ENCODE results near the genes NANOS2, CCDC8 and SAE1.

- PRO-cap = no peak
- RAMPAGE, long total RNA = no peak
Measured at GRCh38 chr19:45816453-45817616, 1.7 kb upstream of the RSPH6A start.

GRCh38 chr19:45914639-45915168 is at the start of gene NANOS2:
Gene NANOS2, minus strand, starts transcription at chr19:45914778.
- PRO-cap = no peak
- RAMPAGE, long total RNA = no peak

DNA sequence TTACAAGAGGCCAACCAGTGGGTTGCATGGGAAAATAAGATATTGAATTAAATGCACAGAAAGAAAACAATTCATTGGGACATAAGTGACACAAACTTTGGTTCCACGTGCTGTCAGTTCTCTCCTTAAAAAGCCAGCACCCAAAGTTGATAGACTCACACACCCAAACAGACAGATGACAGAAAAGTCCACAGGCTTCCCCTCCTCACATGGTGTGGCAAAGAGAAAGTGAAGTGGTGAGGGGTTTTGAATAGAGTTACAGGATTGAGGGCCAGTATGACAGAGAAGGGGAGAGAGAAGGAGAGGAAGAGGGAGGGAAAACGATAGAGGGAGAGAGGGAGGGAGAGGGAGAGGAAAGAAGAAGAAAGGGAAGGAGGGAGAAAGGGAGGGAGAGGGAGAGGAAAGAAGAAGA is 7.9 kb upstream of the IGFL3 start:
- PRO-cap = no peak
- RAMPAGE, long total RNA = no peak

DNA sequence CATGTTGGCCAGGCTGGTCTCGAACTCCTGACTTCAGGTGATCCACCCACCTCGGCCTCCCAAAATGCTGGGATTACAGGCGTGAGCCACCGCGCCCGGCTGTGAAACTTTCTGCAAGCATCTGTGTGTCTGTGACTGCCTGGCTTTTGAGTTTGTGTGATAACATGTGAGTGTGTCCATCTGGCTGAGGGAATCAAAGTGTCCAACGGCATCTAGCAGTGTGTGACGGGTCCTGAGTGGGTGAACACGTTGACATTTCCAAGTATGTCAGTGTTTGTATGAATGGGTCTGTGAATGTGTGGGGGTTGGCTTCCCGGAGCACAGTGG is 5.7 kb downstream of the CCDC8 start:
- PRO-cap = no peak
- RAMPAGE, long total RNA = no peak

GRCh38 chr19:46412976-46413912 is at the start of gene CCDC8:
Gene CCDC8, minus strand, starts transcription at chr19:46413564.
- PRO-cap = no peak
- RAMPAGE, long total RNA = no peak

- PRO-cap = no peak
- RAMPAGE, long total RNA = no peak
Measured at GRCh38 chr19:46529974-46530686, 34.5 kb upstream of the PNMA8B start.

DNA sequence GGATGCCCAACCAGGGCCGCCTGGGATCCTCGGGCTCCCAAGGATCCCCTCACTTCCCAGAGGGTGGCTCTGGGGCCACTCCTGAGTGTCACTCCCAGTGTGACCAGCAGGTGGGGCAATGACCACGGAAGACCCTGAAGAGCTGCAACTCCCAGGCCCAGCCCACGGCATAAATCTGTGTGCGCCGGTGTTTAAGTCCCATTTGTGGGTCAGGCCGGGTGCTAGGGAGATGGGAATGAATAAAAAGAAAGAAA is 10.8 kb downstream of the PTGIR start:
- PRO-cap = unidirectional peak, plus-strand start at position 202 of the sequence
- RAMPAGE, long total RNA = no peak

DNA sequence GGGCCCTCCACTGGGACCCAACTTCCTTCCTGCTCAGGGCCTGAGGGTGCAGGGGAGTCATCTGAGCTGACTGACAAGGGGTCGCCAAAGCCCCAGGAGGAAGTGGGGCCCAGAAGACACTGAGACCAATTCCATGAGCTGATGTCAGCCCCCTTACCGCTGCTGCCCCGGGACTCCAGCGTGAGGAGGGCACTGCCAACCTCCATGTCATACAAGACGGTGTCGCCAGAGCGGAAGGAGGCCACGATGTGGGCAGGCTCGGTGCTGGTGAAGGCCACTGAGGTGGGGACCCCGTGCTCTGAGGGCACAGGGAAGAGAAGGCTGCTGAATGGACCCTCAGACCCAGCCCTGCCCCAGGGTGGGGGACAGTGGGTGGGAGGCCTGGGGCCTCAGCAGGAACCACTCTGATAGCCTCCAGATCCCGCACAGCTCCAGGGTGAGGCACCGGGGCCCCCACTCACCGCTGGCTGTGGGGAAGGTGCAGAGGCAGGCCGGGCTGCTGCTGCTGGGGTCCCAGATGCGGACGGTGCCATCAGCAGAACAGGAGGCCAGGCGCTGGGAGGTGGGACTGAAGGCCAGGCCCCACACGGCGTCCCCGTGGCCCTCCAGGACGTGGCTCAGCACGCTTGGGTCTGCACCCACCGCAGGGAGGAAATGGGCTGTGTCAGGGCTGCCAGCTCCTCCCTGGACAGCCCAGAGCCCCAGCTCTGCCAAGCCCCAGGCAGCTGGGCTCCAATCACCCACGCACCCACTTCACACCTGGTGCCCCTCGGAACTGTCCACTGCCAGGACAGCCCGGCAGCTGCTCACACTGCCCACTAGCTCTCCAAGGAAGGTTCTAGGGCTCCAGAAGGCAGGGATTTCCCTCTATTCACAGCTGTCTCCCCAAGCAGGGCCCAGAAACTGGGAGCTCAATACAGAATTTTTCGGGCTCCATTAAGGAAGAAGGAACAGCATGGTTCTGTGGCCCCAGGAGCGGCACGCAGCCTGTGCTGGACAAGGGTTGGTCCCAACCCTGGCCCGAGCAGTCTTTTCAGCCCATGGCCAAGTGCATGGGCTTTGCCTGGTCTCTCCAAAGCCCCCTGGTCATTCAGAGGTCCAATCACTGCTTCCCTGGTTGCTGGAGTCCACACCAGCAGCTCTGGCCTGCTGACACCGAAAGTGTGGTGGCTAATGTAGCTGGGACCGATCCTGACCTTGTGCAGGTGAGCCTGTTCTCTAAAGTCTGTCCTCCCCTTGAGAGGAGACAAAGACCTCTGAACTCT is 6.2 kb upstream of the PRKD2 start:
- PRO-cap = no peak
- RAMPAGE, long total RNA = no peak

- PRO-cap = no peak
- RAMPAGE, long total RNA = no peak
Measured at GRCh38 chr19:46738712-46739062, 7.2 kb upstream of the FKRP start.

DNA sequence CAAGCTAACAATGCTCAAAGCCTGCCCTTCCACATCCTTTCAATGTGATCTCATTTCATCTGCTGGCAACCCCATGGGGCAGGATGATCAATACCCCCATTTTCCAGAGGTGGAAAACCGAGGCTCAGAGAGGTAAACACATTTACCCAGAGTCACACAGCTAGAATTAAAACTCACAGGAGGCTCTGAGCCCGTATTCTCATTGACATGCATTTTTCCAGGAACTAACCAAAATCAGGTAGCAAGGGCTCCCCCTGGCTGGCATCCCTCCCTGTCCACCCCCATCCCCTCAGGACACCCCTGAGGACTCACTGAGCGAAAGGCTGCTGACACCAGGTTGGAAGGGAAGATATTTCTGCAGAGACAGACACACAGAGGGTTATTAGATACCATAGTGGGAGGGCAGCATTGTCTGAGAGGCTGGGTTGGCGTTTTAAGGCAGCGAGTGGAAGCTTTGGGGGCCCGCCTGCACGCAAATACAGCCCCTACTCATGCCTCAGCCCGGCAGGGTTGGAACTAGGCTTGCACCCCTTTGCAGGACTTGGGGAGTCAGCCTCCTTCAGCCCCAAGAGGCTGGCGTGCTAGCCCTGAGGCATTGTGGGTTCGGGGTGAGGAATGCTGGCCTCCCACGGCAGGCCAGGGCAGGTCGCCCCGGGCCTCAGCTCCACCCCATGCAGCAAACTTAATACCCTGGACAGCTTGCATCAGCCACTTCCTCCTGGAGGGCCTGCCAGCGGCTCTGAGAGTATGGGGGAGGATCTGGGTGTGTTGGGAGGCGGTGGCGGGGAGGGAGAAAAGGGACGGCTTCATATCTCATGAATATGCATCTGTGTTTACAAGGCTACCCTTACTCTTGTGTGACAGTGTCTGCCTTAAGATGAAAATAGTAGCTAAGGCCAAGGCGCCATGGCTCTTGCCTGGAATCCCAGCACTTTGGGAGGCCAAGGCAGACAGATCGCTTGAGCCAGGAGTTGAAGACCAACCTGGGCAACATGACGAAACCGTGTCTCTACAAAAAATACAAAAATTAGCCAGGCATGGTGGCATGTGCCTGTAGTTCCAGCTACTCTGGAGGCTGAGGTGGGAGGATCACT is 3.8 kb downstream of the SLC1A5 start:
- PRO-cap = unidirectional peak, plus-strand start at position 264 of the sequence; unidirectional peak, plus-strand start at position 292 of the sequence; bidirectional peak, plus-strand start at position 748 of the sequence, minus-strand start at position 660 of the sequence
- RAMPAGE, long total RNA = no peak

- PRO-cap = bidirectional peak, plus-strand start at chr19:46786308, minus-strand start at chr19:46786282; bidirectional peak, plus-strand start at chr19:46786689, minus-strand start at chr19:46786533; bidirectional peak, plus-strand start at chr19:46786856, minus-strand start at chr19:46786760
- RAMPAGE, long total RNA = no peak
Measured at GRCh38 chr19:46785878-46787075, 2.1 kb downstream of the SLC1A5 start.

DNA sequence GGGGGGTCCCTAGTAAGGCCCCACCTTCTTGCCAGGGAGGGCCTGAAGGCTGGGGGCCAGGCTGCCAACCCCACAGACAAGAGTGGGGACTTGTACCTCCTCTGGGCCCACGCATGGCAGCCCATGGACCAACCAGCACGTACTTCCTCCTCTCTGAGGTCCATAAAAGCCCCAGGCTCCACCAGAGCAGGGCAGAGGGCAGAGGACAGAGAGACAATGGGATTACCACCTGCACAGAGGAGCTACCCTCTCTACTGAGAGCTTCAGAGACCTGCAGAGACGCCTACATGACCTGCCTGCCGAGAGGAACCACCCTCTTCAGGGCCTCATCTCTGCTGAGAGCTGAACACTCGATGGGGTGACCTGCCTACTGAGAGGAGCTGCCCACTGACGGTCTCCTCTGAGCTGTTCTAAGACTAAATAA is 28.6 kb downstream of the AP2S1 start:
- PRO-cap = no peak
- RAMPAGE, long total RNA = no peak

DNA sequence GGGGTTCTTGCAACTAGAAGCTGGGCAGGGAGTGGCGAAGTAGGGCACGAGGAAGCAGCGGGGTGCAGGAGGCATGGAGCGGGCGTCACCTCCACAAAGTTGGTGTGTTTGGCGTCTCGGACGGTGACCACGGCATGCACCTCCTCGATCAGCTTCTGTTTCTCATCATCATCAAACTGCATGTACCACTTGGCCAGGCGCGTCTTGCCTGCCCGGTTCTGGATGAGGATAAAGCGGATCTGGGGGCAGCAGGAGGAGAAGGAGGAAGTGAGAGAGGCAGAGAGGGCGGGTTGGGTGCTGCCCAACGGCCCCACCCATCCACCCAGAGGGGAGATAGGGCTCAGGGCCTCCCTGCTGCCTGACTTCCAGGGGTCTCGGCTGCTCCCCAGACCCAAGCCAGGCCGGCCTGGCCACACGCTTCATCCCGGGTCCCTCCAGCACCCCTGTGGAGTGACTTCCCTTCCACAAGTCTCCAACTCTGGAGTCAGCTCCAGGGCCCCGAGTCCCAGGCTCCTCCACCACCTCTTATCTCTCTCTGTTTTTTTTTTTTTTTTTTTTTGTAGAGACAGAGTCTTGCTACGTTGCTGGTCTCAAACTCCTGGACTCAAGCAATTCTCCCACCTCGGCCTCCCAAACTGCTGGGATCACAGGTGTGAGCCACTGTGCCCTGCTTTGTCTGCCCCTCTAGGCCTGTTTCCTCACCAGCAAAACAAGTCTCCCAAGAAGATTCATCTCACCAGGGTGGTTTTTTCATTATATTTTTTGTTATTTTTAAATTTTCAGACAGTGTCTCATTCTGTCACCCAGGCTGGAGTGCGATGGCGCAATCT is 4.5 kb downstream of the AP2S1 start:
- PRO-cap = unidirectional peak, minus-strand start at position 241 of the sequence
- RAMPAGE, long total RNA = no peak

GRCh38 chr19:46859971-46860241 is 891 bp upstream of the ARHGAP35 start:
- PRO-cap = bidirectional peak, plus-strand start at chr19:46860295, minus-strand start at chr19:46860133
- RAMPAGE, long total RNA = no peak

GRCh38 chr19:46863707-46864869 is 3.3 kb downstream of the ARHGAP35 start:
- PRO-cap = no peak
- RAMPAGE, long total RNA = no peak

DNA sequence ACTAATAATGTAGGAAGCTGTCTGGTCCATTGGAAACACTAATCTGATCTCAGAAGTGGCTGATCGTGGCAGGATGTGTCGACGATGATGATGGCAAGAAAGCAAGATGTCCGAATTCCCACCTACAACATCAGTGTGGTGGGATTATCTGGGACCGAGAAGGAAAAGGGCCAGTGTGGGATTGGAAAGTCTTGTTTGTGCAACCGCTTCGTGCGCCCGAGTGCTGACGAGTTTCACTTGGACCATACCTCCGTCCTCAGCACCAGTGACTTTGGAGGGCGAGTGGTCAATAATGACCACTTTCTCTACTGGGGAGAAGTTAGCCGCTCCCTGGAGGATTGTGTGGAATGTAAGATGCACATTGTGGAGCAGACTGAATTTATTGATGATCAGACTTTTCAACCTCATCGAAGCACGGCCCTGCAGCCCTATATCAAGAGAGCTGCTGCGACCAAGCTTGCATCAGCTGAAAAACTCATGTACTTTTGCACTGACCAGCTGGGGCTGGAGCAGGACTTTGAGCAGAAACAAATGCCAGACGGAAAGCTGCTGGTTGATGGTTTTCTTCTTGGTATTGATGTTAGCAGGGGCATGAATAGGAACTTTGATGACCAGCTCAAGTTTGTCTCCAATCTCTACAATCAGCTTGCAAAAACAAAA is 57.9 kb downstream of the ARHGAP35 start:
- PRO-cap = no peak
- RAMPAGE, long total RNA = no peak

DNA sequence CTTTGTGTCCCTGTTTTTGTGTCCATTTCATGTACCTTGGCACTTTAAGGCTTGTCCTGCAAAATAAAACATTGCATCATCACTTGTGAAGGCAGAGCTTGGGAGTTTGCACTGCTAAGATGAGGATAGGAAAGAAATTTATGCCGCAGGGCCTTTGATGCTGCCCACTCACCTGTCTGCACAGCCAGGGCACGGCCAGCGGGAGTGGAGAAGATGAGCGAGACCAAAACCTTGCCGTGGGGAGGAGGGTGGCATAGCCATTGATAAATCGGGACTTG is 76.0 kb upstream of the NPAS1 start:
- PRO-cap = no peak
- RAMPAGE, long total RNA = no peak

DNA sequence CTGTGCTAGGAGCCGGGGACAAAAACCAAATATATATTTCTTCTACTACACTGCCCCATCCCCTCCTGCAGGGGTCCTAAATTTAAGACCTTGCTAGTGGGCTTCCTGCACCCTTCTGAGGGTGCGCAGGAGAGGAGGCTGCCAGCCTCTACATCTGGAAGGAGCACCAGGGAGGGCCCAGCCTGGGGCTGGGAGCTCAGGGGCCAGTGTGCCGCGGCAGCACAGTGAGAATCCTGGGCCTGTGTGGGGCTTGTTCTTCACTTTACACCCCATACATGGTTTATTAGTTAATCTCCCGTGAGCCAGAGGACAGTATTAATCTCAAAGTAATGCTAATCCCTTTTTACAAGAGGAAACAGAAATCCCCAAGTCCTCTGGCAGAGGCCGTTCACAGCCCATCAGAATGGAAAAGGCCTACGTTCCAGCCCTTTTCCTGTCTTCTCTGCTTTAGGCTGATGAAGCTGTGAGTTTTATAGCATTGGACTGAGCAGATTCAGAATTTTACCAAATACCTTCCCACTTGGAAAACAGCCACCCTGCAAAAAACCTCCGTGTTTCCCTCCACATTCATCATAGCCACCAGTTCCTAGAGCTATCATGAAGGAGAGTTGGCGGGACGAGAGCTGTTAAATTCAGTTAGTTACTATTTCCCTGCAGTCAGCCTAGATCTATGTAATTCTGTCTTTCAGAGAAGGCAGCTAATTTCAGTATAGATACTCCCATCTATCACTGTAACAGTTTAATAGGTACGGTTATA is 44.2 kb upstream of the NPAS1 start:
- PRO-cap = no peak
- RAMPAGE, long total RNA = no peak

DNA sequence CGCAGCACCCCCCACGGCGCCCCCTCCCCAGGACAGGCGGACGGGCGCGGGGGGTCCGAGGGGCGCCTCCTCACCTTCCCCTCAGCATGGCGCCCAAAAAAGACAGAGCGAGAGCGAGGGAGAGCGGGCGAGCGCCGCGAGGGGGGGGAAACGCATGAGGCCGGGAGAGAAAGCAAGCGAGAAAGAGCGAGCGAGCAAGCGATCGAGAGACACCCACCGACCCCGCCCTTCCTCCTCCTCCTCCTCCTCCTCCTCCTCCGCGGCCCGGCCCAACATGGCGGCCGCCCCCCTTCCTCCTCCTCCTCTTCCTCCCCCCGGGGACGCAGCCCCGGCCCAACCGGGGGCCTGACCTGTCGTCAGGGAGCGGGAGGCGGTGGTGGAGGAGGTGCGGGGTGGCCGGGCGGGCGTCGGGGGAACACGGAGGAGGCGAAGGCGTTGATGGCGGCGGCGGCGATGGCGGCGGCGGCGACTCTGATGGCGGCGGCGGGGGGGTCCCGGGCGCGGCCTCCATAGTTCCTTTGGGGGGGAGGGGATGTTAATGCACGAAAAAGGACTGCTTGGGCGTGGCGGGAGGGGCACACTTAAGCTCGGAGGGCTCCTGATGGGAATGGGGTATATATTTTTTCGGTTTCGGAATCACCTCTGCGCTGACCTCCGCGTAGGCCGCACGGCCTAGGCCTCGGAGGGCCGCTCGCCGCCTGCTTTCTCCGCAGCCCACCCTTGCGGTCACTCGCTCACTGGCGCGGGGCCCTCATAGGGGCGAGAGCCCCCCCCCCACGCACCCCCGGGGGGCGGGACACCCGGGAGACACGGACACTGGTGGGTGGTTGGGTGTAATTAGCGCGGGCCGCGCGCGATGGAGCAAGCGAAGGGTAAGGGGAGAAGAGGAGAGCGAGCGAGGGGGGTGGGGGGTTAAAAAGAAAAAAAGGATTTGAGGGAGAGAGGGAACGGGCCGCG is 1.2 kb downstream of the ZC3H4 start:
- PRO-cap = bidirectional peak, plus-strand start at position 435 of the sequence, minus-strand start at position 184 of the sequence
- RAMPAGE, long total RNA = no peak

DNA sequence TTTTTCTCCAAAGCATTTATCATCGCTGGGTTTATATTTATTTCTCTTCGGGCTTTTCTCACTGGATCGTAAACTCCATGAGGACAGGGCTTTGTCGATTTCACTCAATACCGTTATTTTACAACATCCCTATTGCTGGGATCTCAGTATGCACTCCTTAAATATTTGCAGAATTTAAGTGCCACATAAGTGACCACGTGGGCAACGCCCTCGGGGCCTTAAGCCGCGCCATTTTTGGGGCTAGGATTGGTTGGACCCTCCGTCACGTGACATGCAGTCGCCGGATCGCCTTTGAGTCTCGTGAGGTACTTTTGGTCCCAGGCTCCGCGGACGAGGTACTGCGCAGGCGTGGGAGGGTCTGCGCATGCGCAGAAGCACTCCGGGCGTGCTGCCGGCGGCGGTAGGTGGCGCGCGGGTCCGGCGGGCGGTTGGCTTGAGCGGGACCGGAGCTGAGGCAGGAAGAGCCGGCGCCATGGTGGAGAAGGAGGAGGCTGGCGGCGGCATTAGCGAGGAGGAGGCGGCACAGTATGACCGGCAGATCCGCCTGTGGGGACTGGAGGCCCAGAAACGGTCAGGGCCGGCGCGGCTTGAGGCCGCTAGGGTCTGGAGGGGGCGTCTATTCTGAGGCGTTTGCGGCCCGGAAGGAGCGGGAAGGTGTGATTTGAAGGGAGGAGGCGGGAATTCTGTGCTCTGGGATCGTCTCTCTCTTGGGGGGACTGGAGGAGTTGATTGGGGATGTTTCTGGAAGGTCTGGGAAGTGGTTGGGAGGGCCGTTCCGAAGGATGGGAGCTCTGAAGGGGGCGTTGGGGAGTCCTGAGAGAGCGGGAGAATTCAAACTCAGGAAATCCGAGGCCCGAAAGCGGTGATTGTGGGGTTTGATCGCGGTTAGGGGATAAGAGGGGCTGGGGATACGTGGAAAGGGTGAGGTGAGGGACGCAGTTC is at the start of gene SAE1:
Gene SAE1 (plus strand): TSS at position 377 of the 942 bp plus-strand sequence.
- PRO-cap = bidirectional peak, plus-strand start at position 431 of the sequence, minus-strand start at position 337 of the sequence
- RAMPAGE, long total RNA = no peak